Mesenteric fat pad (tissue), 1 donor: ENCODE data around the genes NOS1AP, UHMK1 and NUF2.

DNA sequence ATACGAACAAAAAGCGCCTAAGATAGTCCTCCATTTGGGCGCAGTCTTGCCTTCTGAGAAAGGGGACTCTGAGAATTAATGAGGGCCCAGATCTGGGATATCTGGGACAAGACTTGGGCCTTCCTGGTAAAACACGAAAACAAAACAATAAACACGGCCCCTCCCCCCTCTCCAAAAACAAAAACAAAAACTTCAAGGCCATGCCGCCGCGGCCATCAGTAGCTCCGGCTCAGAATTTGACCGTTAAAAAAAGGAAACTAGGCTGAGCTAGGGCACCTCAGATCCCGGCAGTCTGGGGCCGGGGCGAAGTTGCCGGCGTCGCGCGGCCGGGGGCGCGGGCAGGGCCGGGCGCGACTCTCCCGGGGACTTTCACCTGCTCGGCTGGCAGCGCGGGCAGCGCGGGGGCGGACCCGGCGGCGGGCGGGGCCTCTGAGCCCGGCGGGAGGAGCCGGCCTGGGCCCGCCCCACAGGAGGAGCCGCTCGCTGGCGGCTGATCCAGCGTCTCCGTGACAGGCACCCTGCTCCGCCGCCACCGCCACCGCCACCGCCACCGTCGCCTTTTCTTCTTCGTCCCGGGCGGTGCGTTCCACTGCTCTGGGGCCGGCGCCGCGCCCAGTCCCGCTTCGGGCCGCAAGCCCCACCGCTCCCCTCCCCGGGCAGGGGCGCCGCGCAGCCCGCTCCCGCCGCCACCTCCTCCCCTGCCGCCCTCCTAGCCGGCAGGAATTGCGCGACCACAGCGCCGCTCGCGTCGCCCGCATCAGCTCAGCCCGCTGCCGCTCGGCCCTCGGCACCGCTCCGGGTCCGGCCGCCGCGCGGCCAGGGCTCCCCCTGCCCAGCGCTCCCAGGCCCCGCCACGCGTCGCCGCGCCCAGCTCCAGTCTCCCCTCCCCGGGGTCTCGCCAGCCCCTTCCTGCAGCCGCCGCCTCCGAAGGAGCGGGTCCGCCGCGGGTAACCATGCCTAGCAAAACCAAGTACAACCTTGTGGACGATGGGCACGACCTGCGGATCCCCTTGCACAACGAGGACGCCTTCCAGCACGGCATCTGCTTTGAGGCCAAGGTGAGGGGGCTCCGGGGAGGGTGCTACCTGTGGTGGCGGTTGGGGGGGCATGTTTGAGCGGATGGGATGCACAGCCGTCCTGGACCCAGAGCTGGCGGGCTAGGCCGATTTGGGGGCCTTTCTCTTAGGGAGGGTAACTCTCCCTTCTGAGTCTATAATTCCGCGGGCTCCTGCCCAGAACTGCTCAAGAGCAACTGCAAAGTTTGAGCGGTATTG, at the start of gene NOS1AP:
TSS of gene NOS1AP (plus strand) at position 467 of the 1,274 bp plus-strand sequence.
- PRO-cap = bidirectional peak, plus-strand start at position 472 of the sequence, minus-strand start at position 358 of the sequence

- PRO-cap = no peak
Measured at GRCh38 chr1:162196965-162197501, 127.5 kb downstream of the NOS1AP start.

DNA sequence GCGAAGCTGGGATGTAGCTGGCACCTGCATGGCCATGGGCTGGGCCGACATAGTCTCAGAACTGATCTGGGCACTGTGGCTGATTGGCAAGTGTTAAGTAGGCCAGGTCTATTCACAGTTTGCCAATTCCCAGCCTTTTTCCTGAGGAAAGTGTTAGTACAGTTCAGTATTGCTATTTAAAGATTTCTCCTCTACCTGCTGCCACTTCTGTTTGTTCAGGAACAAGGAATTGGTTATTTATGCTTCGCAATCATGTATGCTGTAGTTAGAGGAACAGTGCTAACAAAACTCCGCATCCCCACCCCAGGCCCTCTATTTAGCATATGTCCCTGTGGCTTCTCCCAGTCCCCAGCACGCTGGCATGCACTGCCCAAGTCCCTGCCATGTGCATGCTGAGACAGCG, 16.3 kb downstream of the SPATA46 start:
- PRO-cap = no peak

GRCh38 chr1:162363869-162364191, 12.8 kb downstream of the SPATA46 start:
- PRO-cap = no peak

- PRO-cap = no peak
Measured at GRCh38 chr1:162389028-162389781, 7.7 kb downstream of the C1orf226 start.

DNA sequence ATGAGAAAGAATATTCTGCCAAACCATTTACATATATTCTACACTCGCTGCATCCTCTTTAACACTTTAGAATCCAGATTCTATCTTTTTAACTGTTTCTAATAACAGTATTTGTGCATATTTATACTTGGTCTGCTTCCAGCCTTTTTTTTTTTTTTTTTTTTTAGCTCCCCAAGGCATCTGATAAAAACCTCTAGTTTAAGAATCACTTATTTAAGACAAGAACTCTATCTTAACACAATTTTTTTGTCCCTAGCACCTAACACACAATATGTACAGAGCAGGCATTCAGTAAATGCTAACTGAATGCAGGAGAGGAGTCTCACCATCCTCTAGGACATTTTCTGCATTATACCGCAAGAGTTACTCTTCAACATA, 29.8 kb upstream of the UHMK1 start:
- PRO-cap = no peak

DNA sequence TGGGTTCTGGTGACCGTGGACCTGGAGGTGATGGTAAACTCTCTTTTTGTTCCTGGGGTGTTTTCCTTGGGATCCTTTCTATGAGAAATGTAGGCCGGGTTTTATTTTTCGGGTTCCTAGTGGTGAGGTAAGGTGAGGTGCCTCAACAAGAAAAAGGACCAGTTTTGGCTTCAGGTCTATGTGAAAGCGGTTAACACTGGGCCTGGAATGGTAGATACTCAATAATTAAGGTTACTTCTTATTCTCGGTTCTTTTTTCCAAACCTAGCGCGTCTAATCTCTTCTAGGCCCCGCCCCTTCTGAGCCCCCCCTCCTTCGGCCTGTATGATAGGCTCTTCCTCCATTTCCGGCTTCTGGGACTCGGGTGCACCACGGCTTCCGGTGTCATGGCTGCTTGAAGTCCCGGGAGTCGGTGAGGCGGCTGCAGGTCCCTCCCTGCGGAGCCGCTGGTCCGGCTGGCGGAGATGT, at the start of gene UHMK1:
TSS of gene UHMK1 (plus strand) at position 355 of the 467 bp plus-strand sequence.
- PRO-cap = bidirectional peak, plus-strand start at position 396 of the sequence, minus-strand start at position 300 of the sequence

DNA sequence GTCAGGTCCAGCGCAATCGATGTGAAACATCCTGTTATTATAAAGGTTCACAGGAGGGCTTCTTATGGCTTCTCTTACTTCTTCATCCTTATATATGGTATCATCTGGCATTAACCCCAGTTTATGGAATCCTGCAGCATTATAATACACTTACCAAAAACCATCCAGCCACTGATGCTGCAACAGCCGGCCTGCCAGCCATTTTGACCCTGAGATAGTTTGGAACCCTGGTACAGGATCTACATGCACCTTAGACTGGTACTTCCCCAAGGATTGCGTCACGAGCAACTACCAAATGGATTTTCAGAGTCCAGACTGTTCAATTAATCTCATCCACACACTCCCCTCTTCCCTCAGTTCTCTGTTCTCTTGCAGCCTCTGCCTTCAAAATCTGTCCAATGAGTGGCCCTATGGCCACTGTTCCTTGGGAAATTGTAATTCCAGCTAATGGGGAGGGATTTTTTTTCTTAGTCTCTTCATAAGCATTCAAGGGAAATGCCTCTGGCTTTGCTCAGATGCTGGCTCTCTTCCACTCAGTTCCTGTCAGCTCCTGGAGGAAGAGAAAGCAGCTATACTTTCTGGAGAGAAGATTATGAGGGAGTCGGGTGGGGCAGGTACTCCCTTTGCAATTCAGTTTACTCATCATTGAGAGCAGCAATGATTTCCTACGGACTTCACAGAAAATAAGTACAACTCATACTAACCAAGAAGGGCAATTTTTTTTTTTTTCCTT, 19.9 kb upstream of the UAP1 start:
- PRO-cap = no peak

DNA sequence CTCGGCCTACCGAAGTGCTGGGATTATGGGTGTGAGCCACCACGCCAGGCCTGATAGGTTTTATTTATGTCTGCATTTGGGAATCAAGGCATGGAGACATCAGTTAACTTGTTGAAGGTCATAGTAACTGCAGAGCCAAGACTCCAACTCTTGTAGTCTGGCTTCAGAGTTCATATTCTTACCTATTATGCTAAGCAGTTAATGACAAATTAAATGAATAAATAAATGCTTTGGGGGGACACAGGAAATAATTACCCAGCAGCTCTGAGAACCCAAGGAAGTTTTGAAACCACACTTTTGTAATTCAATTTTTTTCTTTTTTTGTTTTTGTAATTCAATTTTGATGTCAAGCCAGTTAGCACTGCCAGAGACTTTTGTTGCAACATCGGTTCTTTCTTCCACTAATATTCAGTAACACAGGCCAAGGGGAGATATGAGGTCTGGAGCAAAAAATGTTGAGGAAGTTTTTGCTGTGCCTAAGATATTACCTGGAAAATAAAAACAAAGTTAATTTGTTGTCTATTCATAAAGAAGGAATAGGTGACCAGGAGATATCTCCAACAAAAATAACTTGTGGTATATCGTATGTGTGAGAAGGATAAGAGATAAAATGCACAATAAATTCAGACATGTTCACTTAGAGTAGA, 9.2 kb upstream of the UAP1 start:
- PRO-cap = no peak

DNA sequence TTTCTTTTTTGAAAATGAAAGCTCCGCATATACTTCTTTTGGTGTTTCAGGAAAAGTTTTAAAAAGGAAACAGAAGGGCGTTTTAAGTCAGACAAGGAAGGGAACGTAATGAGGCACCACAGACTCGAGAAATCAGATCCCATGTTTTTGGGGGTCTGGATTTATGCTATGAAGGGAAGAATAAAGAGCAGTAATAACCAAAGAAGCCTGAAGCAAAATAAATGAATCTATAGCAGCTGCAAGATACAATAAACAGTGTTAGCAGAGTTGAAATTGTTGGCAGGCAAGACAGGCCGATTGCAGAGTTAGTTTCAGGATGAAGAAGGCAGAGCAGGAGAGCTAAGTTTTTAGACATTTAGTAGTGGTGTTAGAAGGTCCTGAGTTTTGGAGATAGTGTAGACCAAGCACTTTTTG, 408 bp downstream of the DDR2 start:
- PRO-cap = no peak

DNA sequence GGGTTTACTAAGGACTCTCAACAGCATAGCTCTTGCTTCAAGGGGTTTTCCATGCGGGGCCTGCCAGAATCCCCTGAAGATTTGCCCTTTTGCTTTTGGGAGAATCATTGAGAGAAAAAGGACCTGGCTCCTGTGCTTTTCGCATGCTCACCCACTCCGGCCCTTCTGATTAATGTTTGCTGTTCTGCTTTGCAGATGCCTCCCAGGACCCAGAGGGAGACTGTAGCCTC, 72.5 kb downstream of the DDR2 start:
- PRO-cap = no peak

DNA sequence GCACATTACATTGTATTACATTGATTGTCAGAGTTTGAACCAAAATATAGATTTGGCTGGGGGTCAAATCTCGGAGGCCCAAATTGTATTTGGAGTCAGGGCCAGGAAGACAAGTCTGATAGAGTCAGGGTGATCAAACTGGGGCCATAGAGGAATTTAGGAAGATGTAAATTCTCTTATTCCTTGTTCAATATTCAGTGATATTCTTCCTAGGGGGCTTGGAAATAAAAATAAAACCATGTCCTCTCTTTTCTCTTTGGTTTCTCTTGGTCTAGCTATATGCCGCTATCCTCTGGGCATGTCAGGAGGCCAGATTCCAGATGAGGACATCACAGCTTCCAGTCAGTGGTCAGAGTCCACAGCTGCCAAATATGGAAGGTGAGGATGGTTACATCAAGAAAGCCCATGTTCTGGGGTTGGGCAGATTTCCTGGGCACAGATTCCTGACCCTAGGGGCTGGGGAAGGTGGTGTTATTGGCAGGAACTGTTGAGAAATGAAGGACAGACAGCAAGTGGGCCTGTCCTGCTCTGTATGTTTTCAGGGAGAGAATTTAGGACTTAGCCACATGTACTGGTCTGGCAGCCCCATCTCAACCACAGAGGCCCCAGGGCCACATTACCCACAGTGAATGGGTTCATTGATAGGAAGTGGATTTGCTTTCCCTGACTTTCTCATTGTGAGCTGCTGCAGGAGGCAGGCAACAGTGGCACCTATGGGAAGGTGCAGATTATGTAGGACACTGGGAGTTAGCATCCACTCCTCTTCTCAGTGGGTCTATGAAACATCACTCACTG, 37.5 kb upstream of the HSD17B7 start:
- PRO-cap = no peak

GRCh38 chr1:162834187-162834579, 26.8 kb downstream of the CCDC190 start:
- PRO-cap = no peak

GRCh38 chr1:163321293-163322440, at the start of gene NUF2:
Gene NUF2 (plus strand): TSS chr1:163321954.
- PRO-cap = no peak

- PRO-cap = no peak
Measured at GRCh38 chr1:164564061-164564903, 5.3 kb downstream of the PBX1 start.

- PRO-cap = no peak
Measured at GRCh38 chr1:164601119-164602483, 42.6 kb downstream of the PBX1 start.

DNA sequence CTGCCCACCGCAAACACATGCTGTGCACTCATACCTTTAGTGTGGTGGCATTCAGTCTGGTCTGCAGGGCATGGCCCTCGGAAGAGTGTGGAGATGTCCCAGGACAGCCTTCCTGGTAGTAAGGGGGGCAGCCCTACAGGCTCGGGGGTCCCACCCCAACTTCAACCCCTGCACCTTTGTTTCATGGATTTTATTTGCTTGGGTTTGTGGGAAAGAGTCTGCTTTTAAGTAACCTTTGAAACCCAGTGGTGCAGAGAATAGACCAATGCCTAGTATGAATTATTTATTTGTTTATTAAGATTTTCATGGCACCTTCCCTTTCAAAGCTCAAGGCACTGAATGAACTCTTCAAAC, 87.9 kb downstream of the PBX1 start:
- PRO-cap = no peak

- PRO-cap = no peak
Measured at GRCh38 chr1:164723450-164724016, 164.5 kb downstream of the PBX1 start.

- PRO-cap = no peak
Measured at GRCh38 chr1:165662340-165662634, 31.3 kb downstream of the MGST3 start.

DNA sequence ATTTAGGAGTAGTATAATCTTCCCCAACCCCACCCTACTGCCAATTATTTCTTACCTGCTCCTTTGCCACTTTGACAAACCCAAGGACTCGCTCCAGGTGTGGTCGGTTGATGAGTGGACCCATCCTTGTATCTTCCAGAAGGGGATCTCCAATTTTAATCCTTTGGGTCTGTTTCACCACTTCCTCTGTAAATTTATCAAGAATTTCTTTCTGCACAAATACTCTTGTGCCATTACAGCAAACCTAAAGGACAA, 29.2 kb downstream of the ALDH9A1 start:
- PRO-cap = no peak